ENCODE measurements around a stretch of chr13.

GRCh38 chr13:98535518-98536042, 41.3 kb downstream of the STK24 start:
- RRBS = no CpG with 5 or more reads among the region's 8 CpGs

DNA sequence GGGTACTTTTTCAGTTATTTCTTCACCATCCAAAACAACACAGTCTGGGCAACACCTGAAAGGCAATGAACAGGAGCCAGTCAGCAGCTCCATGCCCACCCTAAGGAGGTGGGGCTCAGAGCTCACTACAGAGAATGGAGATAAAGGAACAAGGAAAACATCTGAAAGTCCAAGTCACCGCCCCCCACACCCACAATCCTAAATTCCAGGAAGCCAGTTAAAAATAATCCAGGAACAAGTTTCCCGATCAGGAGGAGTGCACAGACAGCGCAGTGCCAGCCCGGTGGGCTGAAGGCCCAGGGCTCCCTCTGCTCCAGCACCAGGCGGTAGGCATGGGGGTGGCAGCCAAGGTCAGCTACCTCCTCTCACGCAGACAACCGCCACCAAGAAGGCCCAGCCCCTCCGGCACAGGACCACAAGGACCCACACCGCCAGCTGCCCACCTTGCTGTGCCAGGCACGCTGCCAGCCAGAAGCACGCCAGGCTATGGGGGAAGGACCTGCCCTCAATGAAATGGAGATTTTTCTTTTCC, 11.2 kb downstream of the STK24 start:
- RRBS = 100% methylated on average over 1 of the region's 11 CpGs

- RRBS = no CpG with 5 or more reads among the region's 15 CpGs
Observed at GRCh38 chr13:98571691-98572882, 4.8 kb downstream of the STK24 start.

- RRBS = no CpG with 5 or more reads among the region's 6 CpGs
Observed at GRCh38 chr13:98687457-98687942, 65.0 kb downstream of the SLC15A1 start.

DNA sequence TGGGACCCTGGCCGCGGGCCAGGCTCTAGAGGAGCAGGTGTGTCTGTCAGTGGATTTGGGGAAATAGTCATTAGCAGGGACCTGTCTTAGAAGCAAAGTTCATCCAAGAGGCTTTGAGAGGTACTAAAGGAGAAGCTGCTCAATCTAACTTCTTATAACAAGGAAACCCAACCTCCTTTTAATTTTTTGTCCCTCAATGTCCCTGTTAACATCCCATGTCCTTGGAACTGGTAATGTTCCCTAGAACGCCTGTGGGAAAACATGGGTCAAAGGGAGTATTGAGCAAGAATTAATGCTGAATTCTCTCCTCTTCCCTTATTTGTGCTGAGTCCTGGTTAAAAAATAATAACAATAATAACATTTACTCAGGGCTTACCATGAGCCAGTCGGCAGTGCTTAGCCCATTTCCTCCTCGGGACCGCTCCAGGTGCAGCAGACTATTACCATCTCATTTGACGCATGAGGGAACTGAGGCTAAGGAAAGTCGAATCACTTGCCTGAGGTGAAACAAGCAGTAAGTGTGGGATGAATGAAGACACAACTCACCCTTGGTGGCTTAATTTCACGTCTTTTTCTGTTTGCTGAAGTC, 33.5 kb upstream of the SLC15A1 start:
- RRBS = no CpG with 5 or more reads among the region's 9 CpGs

GRCh38 chr13:98809202-98809515, 56.7 kb upstream of the SLC15A1 start:
- RRBS = 92% methylated on average over 5 of the region's 7 CpGs

GRCh38 chr13:98885339-98886015, 92.4 kb downstream of the DOCK9 start:
- RRBS = no CpG with 5 or more reads among the region's 12 CpGs

- RRBS = no CpG with 5 or more reads among the region's 6 CpGs
Observed at GRCh38 chr13:98918663-98919218, 59.1 kb downstream of the DOCK9 start.

DNA sequence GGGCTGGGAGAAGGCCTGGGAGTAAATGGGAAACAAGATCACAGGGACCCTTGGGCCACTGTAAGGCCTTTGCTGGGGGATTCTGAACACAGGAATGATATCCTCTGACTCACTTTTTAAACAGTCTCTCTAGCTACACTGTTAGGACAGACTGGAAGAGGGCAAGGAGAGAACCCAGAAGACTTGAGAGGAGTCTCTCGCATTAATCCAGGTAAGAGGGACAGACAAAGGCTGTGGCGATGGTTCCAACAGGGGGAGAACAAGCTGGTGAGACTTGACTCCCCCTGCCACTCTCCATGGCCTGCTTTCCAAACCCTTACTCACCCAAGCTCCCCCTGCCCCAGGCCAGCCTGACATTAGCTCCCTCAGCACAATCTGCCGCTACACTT, 31.8 kb downstream of the DOCK9 start:
- RRBS = no CpG with 5 or more reads among the region's 3 CpGs

DNA sequence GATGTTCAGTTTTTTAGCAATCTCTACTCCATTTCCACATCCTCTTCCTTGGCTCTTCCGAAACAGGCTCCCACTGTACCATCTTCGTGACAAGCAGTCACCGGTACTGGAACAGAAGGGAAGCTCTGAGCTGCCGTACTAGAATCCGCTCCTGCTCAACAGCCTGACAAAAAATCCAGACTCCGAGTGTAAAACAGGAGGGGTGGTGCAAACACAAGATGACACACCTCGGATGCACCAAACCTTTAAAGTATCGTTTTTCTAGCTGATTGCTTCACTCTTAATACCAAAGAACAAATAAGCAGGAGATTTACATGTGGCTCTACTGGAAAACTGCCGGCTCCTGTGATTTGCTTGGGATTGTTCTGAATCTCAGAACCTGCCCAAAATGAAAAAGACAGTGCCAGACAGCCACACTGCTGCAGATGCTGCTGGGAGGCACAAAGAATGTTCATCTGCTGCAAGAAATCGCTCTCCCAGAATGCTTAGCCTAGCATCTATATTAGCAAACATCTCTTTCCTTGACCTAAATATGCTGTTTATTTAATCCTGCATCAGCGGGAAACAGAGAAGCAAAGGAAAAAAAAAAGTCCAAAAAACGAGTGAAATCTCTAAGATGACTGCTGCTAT, 37.9 kb upstream of the DOCK9 start:
- RRBS = no CpG with 5 or more reads among the region's 12 CpGs

- RRBS = no CpG with 5 or more reads among the region's 4 CpGs
Observed at GRCh38 chr13:99199603-99200030, 1.0 kb upstream of the UBAC2 start.

DNA sequence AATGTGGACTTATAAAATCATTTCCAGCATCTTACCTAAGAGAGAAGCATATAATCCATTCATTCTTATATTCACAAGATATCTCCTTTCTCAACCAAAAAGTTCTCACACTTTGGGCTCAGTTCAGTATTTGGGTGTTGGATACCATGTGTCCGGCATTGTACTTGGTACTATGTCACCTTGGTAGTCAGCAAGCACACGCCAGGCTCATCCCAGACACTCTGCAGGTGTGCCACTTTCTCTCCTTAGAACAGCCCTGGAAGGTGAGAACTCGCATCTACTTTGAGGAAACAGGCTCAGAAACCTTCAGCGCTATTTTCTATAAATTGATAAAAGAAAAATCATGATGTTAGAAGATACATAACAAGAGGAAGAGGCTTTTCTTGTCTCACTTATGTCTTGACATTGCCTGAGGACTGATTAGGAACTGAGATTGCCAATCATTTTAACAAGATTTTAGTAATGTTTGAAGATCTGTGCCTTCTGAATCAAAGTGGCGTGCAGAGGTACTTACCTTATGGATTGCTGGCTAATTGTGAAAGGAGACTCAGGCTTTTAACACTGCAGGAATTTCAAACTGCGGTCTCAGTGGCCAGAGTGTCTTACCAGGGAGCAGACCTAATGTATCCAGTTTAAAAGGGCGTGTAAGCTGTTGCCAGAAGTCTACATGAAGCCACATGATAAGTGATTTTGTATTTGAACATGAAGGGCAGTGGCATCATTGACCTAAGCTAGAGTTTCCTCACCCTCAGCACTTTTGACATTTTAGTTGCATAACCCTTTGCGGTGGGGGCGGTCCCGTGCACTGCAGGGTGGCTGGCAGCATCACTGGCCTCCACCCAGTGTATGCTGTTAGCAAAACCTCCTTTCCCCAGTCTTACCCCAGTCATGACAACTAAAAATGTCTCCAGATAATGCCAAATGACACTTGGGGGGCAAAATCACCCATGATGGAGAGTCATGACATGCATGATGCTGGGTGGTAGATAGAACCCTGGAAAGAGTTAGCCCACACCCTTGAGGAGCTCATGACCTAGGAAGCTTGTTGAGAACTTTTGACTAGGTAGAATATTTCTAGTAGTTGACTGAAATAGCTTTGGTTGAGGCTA, 23.5 kb upstream of the GPR18 start:
- RRBS = no CpG with 5 or more reads among the region's 10 CpGs

GRCh38 chr13:99285774-99286222, 21.4 kb downstream of the GPR183 start:
- RRBS = no CpG with 5 or more reads among the region's 4 CpGs

DNA sequence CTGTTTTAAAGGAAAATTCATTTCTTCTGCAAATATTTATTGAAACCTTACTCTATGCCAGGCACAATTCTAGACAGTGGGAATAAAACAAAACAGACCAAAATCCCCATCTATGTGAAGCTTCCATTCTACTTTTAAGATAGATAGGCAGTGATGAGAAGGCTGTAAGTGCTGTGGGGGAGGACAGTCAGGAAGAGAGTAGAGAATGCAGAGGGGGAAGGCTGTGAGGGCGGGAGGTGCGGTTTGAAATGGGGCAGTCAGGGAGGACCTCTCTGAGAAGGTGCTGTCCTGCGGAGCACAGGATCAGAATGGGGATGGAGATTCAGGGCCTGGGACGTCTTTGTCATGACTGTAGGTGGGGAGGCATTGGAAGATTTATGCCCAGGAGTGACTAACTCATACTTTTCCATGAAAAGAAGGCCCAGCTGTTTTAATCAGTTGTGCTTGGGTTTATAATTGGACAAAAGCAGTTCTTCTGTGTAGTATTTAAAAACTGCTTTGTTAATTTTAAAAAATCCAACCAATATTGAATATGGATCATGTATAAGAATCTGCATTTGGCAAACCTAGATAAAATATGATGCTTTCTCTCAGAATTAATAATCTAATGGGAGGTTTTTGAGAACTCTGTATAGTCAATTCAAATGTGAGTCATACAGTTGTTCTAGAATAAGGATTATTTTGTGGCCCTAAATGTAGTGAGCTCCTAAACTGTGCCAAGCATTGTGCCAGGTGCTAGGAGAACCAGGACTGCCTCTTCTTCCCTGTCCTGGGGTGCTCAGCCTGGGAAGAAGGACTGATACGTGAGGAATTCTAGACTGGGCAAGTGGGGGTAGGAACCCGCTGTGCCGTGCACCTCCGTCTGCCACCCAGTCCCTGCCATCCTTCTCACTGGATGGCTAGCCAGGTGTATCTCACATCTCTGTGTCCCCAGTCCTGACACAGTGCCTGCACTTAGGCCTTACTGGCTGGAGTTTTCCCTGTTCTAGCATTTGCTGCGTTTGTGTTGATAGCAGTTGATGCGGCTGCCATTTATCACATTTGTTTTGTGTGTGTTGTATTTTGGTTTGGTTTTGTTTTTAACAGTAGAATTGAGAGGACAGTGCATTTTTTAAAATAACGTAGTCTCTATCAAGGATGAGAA, 4.2 kb upstream of the GPR183 start:
- RRBS = no CpG with 5 or more reads among the region's 11 CpGs

DNA sequence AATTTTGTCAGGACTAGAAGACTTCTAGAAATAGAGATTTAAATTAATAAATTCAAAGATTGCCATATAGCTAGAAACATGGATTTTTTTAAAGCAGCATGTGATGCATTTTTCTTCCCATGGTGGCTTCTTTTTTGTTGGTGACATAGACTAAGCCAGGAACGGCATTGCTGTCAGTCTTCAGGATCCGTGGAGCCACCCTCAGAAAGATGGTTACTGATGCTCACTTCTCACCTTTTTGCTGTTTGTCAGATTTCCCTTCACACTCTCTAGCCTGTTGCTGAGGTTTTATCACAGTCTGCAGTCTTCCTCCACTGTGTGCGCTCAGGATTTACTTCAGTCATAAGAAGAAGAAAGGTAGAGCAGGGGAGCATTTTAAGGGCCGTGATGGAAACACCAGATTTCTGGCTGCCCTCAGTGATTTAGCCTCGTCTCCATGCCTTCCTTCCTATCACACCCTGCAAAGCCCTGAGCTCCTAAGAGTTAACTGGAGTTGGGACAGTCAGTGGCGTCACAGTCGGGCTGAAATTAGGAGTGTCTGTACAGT, 59.8 kb upstream of the GPR183 start:
- RRBS = no CpG with 5 or more reads among the region's 7 CpGs

DNA sequence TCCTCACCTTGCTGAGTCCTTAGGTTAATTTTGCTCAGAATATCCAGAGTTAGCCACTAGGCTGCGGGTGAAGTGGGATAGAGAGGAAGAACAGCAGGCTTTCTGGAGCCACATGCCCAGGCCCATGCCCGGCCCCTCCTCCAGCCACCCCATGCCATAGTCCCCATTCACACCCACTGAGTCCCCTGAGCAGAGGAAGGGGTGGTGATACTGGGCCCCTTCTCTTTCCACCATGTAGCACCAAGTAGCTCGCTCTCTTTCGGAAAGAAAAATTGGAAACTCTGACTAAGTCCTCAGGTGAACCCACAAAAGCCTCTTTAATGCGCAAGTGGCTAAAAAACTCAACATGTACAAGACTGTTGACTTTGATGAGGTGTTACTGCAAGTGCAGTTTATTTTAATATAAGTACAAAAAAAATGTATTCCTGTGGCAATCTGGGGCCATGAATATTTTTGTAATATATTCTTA, 76.8 kb upstream of the GPR183 start:
- RRBS = no CpG with 5 or more reads among the region's 5 CpGs

GRCh38 chr13:99403246-99403739, 96.1 kb upstream of the GPR183 start:
- RRBS = no CpG with 5 or more reads among the region's 5 CpGs

DNA sequence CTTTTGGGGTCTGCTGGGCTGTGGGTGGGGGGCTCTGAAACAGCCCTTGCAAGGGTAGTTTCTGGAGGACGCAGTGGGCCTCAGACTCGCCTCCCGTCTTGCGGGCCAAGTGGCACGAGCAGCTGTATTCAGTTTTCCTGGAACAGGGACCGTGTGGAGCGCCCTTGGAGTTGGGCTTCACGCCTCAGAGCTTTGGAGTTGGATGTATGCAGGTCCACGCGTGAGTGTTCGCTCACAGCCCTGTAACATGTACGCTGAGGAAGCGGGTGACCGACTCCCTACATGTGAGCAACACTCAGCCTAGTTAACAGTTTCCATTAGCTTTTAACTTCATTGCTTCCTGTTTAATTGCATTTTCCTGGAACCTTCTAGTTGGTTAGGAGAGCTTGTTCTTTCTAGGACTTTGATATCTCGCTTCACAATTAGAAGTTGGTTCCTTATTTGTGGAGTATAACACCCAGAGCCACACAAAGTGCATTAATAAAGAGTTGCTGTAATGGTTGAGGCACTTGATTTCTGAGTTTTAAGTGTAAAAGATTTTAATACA, 710 bp downstream of the TM9SF2 start:
- RRBS = no CpG with 5 or more reads among the region's 15 CpGs

GRCh38 chr13:99543796-99544265, 42.6 kb downstream of the TM9SF2 start:
- RRBS = 100% methylated on average over 1 of the region's 6 CpGs

DNA sequence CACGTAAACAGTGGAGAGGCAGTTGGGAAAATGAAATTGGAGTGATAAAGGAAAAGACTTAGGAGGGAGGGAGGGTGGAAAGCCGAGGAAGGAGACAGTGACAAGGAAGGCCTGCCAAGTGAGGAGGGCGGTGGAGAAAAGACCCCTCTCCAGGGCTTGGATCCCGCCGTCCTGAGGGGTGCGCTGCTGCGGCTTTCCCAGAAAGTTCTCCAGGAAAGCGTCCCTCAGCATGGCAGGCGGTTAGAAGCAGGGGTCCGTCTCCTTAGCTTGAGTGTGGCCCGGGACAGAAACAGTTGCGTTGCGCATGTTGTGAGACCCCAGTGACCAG, 41.2 kb upstream of the CLYBL start:
- RRBS = 86% methylated on average over 3 of the region's 13 CpGs

Measured in HL-60 (cell line).